Left lobe of liver (tissue), 1 donor: ENCODE data around the genes HTATIP2, SVIP and BBOX1.

DNA sequence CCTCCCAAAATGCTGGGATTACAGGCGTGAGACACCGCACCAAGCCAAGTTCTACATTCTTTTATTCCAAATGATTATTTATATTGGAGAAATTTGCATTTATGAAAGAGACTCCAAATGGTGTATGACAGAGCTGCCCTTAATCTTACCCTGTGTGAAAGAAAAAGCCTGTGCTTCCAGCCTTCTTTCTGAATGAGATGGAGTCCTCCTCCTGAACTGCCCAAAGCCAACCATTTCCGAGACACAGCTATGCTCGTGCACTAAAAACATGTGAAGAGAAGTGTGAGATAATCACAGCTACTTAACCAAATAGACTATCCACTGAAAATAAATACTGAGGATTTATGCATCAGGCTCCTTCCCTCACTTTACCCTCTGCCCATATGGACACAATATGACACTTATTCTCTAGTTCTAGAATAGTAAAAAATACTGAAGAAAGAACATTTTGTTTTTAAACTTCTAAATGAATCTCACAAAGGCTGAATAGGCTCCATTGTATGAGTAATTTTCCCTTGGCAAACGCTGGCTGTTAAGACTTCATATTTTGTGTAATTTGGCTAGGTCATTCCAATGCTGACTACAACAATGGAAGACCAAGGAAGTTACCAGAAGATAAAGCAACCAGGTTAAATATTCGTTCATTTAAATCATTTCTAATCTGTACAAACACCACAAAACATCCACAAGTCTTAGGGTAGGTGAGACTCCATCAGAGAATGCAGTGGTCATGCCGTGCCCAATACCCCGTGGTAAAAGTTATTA, 10.0 kb downstream of the HPS5 start:
- PRO-cap = no peak

GRCh38 chr11:18321626-18321896, 379 bp downstream of the HPS5 start:
- PRO-cap = no peak

- PRO-cap = no peak
These were observed 889 bp upstream of the LDHA start for GRCh38 chr11:18393534-18393814.

- PRO-cap = no peak
These were observed 6.2 kb downstream of the TMEM86A start for GRCh38 chr11:18704733-18705165.

DNA sequence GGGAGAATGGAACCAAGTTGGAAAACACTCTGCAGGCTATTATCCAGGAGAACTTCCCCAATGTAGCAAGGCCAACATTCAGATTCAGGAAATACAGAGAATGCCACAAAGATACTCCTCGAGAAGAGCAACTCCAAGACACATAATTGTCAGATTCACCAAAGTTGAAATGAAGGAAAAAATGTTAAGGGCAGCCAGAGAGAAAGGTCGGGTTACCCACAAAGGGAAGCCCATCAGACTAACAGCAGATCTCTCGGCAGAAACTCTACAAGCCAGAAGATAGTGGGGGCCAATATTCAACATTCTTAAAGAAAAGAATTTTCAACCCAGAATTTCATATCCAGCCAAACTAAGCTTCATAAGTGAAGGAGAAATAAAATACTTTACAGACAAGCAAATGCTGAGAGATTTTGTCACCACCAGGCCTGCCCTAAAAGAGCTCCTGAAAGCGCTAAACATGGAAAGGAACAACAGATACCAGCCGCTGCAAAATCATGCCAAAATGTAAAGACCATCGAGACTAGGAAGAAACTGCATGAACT, 19.6 kb downstream of the ZDHHC13 start:
- PRO-cap = no peak

DNA sequence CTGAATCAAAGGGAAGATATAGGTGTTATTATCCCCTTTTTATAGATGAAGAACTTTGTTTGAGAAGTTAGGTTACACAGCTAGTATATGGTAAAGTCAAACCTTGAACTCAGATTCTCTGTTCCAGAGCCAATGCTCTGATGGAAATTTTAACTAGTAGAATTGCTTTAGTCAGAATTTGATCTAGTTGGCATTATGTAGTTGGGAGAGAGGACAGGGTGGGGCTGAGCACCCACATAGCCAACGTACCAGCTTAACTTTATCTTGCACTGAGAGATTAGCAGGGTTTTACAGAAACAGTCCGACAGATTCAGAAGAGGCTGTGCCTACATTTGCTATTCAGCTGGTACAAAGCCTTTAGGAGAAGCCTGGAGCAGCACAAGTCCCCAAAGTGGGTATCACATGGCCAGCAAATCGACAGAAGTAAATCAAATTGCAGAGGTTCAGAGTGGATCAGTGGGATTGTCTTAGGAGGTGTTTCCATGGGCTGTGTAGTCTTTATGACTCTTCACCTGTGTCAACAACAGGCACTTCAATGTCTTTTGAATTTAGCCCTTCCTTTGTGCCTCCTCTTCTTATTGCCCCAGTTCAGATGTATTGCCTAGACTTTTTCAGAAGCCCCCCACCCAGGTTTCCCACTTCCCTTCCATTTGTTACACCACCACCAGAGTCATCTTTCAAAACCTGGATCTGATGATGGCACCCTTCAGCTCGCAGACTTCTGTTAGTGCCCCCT, 7.3 kb upstream of the CSRP3 start:
- PRO-cap = no peak

DNA sequence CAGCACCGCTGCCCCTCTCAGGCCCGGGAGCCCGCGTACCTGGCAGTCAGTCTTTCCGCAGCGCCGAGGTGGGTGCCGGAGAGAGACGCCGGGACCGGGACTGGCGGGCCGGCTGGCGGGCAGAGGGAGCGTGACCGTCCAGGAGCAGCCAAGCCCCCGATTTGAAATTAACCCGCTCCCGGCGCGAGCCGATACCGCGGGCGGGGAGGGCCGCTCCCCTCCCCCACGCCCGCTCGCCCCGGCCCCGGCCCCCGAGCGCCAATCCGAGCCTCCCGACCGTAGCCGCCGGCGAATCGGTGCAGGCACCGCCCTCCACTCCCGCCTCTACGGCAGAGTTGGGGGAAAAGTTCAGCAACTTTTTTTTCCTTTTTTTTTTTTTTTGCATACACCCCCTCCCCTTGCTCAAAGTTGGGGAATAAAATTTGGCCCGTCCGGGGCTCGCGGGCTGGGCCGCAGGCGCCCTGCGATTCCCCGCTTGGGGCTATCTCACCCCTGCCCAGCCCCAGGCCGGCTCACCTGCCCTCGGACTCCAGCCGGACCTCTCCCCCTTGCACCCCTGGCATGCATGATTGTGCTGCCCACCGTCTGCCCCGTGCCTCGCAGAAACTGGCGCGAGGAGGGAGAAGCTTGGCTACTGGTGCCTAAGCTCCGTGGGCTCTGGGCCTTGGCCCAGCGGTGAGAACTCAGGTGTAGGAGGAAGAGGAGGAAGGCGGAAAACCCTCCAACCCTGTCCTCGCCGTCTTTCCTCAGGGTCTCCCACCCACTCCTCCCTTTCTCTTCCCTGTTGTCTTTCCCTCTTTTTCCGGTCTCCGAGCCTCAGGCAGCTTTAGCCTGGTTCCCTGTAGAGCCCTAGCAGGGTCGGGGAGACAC, 948 bp upstream of the E2F8 start:
- PRO-cap = no peak

DNA sequence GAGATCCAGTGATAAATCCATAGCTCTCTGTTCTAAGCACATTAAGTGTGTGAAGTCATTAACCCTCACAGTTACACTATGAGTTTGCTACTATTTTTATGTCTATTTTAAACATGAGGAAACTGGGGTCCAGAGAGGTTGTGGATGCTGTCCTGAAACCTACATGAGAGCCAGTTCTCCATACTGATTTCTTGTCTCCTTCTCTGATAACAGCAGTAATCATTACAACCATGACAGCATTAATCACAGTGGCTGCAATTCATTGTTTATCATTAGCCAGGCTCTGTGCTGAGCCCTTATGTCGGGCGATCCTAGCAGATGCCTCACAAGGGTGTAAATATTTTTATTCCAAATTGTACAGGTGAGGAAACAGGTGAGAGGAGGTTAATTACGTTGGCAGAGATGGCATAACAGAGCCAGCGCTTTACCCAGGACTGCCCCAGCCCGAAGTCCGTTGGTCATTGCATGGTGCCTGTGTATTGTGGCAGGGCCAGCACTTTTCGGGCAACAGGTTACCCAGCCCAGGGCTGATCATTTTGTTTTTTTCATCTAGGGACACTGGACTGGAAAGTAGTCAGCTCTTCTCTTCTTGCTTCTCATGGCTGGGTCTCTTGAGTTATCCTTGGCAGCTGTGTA, 202.3 kb upstream of the NAV2 start:
- PRO-cap = no peak

DNA sequence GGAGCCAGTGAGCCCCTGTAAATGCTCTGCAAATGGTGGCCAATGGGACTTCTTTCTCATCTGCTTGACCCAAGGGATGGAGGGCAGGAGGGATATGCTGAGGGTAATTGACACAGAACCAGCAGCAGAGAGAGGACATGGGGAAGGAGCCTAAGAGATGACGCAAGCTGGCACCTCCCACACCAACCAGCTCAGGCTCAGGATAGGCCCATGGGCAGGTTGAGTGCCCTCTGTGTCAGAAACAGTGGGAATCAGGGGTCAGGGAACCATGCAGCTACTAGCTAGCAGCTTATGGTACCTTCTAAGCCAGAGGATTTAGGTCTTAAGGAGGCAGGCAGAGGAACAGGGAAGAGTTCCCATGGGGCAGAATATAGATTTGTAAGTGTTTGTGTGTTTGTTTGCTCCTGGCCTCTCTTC, 40.1 kb upstream of the NAV2 start:
- PRO-cap = no peak

DNA sequence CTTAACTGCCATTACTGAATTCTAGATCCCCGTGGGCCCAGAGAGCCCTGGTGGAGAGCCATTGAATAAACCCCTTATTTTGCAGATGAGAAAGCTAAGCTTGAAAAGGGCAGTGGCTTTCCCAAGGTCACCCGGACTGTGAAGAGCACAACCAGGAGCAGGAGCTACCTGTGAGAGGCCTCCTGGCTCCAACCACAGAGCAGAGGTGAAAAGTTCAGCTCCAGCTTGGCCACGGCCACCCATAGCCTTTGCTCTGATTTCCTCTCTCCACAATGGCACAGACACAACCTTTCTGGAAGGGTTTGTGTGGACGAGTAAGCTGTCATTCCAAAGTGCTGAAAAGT, 14.3 kb upstream of the NAV2 start:
- PRO-cap = unidirectional peak, minus-strand start at position 140 of the sequence

DNA sequence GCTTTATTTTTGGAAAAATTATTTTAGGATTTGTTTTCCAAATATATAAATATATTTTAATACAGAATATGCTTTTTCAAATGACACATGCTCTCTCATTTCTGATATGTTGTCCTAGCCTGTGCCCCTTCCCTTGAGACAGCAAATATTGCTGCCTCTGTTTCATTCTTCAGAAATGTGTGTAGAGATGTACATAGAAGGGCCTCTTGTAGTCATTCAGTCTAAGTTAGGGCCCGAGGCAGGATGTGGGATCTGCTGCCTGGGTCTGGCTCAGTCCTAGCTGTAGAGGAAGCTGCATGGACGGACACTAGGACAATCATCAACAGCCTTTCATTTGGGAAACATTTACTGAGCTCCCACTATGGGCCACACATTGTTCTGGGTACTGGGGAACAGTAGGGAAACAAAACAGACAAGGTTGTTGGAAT, 62.5 kb downstream of the NAV2 start:
- PRO-cap = no peak

GRCh38 chr11:19962645-19963420, 197.4 kb downstream of the DBX1 start:
- PRO-cap = no peak

DNA sequence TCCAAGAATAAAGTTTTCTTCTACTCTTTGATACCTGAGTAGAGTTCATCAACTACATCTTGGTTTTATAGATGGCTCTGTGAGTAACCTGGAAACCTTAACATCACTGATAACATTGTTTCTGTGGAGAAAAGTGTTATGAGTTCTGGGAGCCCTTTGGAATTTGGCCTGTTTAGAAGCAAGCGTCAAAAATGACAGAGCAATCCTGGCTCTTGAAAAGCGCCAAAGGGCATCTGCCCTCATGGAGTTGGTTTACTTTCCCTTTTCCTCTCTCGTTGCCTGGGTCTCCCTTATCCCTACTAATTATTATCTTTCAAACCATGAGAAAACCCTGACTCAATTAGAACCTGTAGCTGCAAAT, 140.1 kb downstream of the DBX1 start:
- PRO-cap = bidirectional peak, plus-strand start at position 225 of the sequence, minus-strand start at position 111 of the sequence

DNA sequence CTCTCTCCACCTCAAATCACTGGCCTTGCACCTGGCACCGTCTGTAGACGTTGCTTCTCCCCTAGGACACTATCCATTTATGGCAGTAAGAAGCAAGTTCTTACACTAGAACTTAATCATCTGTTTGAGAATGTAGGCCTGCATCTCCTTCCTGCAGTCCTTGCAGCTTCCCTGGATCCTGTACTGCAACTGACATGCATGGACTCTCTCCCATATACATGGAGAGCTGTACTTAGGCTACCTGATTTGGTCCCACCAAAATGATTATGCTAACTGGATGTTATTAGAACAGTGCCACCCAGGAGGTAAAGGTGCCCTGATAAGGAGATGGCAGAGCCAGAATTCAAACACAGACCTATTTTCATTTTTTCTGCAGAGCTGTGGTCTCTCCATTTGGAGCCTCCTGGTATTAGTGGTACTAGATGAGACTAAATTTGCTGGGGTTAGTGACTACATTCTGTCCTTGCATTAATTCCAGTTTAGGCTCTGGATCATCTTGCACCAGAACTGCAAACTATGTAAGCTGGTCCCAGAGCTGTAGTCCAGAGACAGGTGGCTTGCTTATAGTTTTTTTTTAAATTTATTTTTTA, 134.5 kb downstream of the DBX1 start:
- PRO-cap = bidirectional peak, plus-strand start at position 361 of the sequence, minus-strand start at position 191 of the sequence

- PRO-cap = bidirectional peak, plus-strand start at chr11:20363714, minus-strand start at chr11:20363661; bidirectional peak, plus-strand start at chr11:20364134, minus-strand start at chr11:20364049
These were observed at the start of gene HTATIP2 for GRCh38 chr11:20363423-20364730. Gene HTATIP2, plus strand, starts transcription at chr11:20363714.

GRCh38 chr11:22829105-22830362, at the start of gene SVIP:
Gene SVIP, minus strand, starts transcription at chr11:22829801.
- PRO-cap = unidirectional peak, plus-strand start at chr11:22829414; bidirectional peak, plus-strand start at chr11:22829754, minus-strand start at chr11:22829834

GRCh38 chr11:24828787-24829101, 331.9 kb downstream of the LUZP2 start:
- PRO-cap = no peak

DNA sequence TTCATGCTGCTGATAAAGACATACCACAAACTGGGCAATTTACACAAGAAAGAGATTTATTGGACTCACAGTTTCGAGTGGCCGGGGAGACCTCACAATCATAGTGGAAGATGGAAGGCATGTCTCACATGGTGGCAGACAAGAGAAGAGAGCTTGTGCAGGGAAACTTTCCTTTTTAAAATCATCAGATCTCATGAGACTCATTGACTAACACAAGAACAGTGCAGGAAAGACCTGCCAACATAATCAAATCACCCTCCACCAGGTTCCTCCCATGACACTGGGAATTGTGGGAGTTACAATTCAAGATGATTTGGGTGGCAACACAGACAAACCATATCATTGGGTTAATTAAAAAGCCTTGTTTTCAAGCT, 720.5 kb upstream of the ANO3 start:
- PRO-cap = no peak

DNA sequence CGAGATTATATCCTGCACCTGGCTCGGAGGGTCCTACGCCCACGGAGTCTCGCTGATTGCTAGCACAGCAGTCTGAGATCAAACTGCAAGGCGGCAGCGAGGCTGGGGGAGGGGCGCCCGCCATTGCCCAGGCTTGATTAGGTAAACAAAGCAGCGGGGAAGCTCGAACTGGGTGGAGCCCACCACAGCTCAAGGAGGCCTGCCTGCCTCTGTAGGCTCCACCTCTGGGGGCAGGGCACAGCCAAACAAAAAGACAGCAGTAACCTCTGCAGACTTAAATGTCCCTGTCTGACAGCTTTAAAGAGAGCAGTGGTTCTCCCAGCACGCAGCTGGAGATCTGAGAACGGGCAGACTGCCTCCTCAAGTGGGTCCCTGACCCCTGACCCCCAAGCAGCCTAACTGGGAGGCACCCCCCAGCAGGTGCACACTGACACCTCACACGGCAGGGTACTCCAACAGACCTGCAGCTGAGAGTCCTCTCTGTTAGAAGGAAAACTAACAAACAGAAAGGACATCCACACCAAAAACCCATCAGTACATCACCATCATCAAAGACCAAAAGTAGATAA, 28.4 kb upstream of the FIBIN start:
- PRO-cap = no peak

DNA sequence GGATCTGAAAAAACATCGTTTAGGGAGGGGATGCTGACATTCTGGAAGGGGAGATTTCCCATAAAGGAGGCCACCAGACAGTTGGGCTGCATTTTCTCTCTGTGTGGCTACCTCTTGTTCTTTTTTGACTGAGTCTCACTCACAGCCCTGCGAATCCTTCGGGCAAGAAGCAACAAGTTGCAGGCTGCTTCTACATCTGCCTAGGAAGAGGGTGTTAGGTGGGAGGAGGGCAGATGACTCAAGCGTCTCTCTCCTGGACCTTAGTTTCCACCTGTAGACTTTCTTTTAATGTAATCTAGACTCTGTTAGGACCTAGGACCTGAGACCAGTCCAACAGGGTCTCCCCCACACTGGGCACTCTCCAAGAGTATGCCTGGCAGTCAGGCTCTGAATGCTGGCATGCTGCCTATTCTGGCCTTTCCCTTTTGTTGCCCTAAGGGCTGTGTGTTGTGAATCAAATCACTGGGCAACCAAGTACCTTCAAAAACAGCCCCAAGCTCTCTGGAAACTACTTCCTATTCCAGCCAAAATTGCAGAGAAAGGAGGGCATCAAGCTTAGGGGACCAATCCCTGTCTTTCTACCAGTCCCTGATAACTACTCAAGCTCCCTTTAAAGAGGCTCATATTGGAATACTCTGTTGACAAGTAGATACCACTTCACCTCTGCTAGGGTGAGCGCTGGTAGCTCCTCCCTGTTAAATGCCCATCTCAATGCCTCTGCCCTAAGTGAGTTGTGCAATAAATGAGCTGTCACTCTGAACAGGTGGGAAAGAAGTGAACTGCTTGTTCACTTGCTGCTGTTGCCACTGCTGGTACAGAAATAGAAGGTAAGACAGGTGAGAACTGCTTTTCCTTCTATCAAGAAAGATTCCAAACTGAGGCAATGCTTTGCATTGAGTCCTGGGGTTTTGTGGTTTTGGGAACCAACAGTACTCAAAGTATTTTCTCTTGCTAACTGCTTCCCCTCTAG, at the start of gene BBOX1:
Gene BBOX1 (plus strand): TSS at position 623 of the 970 bp plus-strand sequence.
- PRO-cap = no peak